Placental epithelial cell (primary cell): ENCODE measurements around a stretch of chr10.

DNA sequence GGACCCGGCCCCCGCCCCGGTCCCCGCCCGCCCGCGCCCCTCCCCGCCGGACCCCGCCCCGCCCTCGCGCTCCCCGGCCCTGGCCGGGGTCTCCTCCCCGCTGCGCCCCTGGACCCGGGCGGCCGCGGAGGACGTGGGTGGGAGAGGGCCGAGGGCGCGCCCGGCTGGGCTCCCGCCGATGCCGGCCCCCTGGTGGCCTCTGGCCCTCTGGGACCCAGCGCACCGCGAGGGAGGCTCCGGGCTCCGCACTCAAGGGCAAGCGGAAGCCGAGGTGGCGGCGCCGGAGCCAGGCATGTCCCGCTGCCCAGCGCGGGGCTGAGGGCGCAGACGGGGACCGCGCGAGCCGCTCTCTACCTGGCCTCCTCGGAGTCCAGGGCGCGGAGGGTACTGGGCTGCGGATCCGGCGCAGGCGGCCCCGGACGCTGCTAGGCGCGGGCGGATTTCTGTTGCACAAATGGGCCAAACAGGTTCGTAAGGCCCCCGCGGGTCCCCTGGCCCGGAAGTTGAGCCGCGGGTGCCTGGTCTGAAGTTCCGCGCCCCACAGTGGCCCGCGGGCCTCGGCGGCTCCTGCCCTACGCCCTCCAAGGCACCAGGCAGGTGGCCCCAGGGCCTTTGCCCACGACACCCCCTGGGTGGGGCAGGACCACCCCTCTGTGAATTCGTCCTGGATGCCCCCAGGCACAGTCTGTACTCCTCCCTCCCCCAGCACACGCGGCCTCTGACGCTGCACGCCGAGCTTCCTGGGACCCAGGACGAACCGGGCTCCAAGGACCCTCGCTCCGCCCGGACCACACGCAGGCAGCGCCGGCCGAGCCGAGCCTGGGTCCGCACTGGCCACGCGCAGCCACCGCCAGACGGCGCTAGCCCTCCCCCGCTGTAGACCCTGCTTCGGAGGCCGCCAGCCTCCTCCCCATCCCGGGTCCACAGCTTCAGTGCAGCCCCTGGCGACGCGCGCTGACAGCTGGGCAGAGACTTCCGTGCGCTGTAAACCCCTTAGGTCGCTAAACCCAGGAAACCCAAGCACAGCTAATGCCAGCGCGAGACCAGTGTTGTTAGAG, 616 bp upstream of the TCERG1L start:
- CAGE, long polyA plus RNA, result no peak

DNA sequence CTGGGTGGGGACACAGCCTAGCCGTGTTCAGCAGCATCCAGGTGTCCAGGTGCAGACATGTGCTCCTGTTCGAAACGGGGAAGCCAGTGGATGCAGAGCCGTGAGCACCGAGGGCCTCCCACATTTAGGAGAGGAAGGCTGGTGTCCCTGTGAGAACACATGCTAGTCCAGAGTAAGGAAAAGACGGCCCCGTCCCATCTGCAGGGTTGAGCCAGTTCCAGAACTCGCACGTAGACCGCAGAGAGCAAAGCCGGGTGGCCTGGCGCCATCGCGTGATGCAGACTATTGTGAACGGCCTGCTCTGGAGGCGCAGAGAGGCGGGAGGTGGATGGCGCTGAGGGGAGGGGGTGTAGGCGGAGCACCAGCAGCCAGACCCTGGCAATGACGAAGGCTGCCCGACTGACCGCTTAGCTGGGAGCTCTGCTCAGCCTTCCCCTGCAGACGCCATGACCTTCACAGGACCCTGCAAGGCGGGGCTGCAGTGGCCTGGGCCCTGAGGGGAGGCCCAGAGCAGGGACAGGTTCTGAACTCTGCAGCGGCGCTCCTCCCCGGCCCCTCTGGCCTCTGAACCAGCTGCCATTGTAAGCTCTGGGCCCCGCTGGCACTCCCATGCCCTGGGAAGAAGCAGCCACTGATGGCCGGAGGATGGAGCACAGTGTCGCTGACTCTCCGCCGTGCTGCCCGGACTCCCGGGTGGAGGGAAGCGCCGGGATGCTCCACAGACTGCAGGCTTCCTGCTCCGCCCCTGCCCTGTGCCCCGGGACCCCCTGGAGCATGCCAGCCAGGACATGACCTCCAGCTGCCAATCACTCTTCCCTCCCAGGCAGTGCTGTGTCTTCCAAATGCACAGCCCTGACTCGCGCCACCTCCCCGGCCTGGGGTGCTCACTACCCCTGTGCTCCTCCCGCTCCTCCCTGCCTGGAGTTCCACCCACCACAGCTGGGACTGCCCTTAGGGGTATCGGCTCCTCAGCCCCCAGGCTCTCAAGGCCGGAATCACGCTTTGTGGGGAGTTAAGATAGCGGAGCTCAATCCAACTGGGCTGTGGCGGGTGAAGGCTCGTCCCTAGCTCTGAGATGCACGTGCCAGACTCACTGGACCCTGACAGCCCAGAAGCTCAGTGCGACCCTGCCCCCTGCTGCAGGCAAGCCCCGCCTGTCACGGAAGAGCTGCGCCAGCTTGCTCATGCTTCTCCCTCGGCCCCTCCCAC, 141.9 kb upstream of the TCERG1L start:
- CAGE, long polyA plus RNA, result no peak

- CAGE, long polyA plus RNA, result no peak
Observed at GRCh38 chr10:131900241-131900736, 519 bp upstream of the PPP2R2D start.

GRCh38 chr10:131909795-131910422, 9.1 kb downstream of the PPP2R2D start:
- CAGE, long polyA plus RNA, result no peak

DNA sequence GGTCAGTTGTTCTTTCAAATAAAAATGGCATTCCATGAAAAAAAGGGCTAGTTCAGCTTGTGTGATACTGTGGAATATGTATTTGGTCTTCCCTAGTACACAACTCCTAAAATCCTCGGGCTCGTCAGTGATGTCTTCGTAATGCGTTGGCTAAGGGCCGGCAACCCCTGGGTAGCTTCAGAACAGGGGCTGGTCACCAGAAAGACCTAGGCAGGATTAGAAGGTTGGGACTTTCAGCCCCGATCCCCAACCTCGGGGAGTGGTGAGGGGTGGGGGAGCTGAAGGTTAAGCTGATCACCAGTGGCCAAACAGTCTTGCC, 9.7 kb downstream of the PPP2R2D start:
- CAGE, long polyA plus RNA, result no peak

GRCh38 chr10:131949896-131950502, 31.7 kb downstream of the BNIP3 start:
- CAGE, long polyA plus RNA, result no peak

- CAGE, long polyA plus RNA, result no peak
Observed at GRCh38 chr10:132037177-132037510, 28.6 kb upstream of the JAKMIP3 start.

- CAGE, long polyA plus RNA, result no peak
Observed at GRCh38 chr10:132108153-132108480, 42.4 kb downstream of the JAKMIP3 start.

DNA sequence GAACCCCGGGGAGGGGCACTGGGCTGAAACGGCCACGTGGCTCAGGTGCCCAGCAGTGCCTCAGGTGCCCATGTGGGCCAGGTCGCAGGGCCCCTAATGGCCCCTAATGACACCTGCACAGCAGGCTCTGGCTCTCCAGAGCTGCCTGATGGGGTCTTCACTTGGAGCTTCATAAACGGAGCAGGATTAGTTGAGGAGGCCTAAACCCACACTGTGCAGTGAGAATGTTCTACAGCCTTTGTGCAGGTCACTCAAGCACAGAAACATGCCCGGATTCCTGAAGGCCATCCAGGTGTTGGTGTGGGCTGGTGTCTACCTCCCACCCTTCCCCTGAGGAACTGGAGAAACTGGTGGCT, 32.8 kb upstream of the DPYSL4 start:
- CAGE, long polyA plus RNA, result no peak

GRCh38 chr10:132413454-132414180, 16.6 kb downstream of the PWWP2B start:
- CAGE, long polyA plus RNA, result no peak

GRCh38 chr10:132417675-132418514, 20.9 kb downstream of the PWWP2B start:
- CAGE, long polyA plus RNA, result no peak

DNA sequence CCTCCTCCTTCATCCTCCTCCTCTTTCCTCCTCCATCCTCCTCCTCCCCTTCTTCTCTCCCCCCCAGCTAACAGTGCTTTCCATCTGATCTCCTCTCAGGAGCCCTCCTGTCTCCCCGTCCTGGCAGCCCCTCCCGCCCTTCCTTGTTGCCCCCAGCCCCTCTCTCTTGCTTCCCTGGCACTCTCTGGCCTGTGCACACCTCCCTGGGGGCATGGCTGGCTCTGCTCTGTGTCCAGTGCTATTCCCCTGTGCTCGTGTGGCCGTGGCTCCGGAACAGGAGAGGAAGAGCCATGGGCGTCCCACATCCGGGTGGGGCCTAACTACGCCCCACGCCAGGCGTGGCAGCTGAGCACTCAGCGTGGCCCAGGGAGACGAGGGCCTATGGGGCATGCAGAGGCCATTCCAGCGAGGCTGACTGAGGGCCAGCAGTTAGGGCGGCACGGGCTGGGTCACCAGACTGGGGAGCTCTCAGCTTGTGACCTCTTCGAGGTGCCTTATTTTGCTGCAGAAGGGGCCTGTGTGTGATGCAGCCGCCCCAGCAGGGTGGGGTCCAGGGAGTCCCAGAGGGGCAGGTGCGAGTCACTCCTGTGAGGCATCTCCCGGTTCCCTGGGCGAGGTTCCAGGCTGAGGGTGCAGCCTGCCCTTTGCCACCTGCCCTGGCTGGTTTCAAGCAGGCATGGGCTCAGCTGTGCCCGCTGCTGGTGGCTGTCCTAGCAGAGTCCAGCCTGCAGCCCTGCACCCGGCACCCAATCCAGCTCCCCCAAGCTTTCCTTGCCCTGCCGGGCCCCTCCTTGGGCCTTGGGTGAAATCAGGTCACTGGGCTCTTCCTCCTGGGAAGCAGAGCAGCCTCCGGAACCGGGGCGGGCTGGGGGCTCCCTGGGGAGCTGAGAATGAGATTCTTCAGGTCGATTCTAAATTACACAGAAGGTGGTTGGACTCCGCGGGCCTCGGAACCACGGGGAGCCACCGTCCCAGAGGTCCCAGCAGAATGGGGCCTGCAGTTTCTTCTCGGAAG, 64.6 kb downstream of the PWWP2B start:
- CAGE, long polyA plus RNA, result no peak

DNA sequence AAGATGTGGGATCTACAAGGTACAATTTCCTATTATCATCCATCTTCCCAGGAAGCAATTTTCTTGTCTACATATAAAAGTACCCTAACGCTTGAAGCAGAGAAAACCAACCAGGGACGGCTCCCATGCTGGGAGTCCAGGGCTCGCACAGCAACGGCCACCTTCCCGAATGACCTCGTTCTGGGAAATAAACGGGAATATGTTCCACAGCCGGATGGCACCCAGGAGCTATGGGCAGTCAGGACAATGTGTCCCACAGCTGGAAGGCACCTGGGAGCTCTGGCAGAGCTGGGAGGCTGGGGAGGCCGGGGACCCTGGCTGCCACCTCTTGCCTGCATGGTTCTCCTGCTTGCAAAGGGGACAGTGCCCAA, 21.9 kb upstream of the INPP5A start:
- CAGE, long polyA plus RNA, result no peak

GRCh38 chr10:132602279-132602493, 64.6 kb downstream of the INPP5A start:
- CAGE, long polyA plus RNA, result no peak

- CAGE, long polyA plus RNA, result no peak
Observed at GRCh38 chr10:132722936-132723560, 62.9 kb downstream of the NKX6-2 start.

DNA sequence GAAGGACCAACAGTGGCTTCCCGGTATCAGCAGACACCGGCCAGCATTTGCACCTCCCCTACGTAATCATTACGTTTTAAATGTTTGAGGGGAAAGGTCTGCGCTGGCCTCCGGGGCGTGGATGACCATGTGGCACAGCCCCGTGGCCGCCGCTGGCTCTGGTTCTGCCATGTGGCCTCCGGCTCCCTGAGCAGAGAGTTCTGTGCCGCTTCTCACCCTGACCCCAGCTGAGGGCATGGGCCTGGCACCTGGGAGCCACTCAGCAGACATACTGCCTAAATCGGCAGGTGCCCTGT, 25.5 kb downstream of the CFAP46 start:
- CAGE, long polyA plus RNA, result no peak

DNA sequence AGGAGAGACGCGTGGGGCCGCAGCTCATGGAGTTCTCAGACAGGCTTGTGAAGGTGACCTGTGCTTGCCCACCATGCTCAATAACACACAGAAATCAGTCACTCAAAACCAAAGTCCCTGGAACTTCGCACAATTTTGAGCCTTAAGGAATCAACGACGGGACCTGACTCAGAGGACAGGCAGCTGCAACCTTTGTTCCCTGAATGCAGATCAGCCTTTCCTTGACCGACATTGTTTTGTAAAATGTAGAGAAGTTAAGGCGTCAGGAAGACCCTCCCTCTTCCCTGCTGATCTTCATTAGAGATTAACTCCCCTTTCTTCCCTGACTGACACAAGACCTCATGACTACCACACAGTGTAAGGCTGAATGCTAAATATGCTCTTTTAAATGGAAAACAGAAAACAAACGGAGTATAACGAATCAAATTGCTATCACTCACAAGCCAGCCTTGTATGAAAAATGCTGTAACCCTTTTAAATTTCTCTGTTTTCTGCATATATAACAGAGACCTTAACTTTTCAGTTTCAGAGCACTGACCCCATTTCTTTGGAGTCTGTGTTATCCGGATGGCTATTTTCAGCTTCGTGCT, 8.3 kb upstream of the KNDC1 start:
- CAGE, long polyA plus RNA, result no peak

DNA sequence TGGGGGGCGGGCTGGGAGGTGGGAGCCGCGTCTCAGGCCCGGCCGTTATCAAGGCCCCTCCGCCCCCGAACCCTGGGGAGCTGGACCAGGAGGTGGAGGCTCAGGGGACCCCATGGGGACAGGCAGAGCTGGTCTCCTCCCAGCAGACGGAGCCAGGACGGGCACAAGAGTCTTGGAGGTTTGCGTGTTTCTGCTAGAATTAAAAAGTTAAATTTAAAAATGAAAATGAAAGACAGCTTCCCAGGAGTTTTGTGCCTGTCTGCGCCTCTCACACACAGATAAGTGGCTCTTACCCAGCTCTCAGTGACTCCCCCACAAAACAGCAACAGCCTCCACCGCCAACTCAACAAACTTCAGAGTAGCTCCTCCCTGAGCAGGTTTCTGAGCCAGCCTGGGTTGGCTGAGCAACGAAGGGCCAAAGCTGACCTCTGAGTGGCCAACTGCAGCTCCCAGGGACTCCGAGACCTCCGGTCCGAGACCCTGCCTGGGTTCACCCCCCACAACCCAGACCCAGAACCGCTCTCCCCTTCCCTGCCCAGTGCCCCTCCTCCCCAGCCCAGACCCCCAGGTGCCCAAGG, 5.0 kb upstream of the UTF1 start:
- CAGE, long polyA plus RNA, result no peak

DNA sequence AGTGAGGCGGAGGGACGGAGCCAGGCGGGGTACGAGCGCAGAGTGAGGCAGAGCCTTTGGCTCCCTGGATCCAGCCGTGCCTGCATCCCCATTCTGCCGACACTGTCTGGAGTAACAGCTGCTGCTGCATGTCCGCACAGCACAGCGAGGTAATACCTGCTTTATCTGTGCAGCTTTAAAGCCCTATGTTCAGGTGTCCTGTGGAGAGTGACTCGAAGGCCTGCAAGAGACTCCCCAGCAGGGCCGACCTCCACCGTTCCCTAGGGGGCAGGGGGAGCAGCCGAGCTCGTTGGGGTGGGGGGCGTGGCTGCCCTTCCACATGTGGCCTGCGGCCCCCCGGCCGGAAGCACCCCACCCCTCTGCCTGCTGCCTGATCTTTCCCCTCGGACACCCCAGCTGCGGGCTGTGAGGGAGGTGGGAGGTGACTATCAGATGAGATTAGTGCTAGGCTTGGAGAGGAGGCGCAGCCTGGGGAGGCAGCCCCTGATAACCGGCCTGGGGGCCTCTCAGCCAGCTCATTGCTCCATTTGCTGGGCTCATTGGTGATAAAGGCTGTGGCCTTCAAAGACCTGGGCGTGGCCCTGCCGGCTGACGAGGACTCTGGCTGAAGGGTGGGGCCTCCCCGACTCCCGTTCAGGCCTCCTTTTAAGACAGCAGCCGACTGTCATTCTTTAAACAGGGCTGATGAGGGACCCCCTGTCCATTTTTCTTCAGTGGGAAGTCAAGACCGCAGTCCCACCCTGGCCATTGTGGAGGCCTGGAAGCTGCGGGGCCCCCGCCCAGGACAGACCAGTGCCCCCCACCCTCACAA, 8.0 kb downstream of the VENTX start:
- CAGE, long polyA plus RNA, result no peak

DNA sequence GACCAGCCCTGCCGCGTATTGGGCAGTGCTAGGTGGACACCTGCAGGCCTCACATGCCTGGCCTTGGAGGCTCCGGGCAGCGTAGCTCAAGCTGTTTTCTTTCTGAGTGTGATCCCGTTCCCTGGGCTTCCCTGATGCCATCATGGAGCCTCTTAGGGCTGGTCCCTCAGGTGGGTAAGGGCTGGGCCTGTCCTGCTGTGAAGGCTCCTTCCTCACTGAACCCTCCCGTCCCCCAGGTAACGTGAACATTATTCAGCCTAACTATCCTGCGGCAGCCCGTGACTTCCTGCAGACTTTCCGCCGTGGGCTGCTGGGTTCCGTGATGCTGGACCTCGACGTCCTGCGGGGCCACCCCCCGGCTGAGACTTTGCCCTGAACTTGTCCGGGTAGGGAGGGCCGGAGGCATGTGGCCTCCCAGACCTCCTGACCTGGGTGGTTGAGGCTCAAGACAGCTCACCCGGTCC, 4.6 kb downstream of the SPRN start:
- CAGE, long polyA plus RNA, result no peak